Metanephros (tissue), 2 donors: ENCODE results near the gene GLIPR2.

DNA sequence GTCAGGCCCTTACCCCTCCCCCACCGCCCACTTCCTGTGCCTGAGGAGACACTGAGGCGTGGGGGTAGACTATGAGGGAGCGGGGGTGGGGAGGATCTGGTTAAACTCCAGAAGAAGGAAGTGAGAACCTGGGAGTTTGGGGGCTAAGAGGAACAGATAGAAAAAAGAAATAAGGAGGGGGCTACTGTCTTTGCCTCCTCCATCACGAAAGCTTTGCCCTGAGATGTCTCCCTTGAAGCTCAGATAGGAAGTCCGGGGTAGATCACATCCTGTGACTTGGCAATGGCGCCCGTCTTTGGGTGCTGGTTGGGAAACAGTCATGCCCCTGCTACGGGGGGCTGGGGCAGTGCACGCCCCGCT is 1.3 kb downstream of the SIT1 start:
- RAMPAGE, long total RNA, result no peak

DNA sequence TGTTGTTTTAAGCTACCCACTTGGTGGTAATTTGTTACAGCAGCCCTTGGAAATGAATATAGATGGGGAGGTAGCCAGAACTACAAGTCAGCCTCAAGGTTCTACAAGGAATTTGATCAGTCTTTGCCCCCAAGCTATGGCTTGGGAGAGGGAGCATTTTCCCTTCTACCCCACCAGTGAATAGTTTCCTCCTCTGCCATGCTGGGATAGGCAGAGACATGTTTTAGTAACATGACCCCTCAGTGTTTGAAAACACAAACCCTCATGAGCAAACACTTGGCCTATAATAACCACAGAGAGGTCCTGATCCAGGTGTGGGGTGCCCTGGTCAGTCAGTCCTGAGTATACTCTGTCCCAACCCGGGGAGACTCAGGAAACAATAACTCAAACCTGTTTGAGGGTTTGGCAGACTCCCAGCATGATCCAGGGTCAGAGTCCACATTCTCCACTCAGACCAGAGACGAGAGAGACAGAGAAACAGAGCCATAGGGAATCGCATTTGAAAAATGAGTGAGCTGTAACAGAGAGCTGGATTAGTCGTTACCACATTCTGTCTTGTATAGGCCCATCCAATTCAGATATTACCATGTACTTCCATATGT is 4.3 kb upstream of the ARHGEF39 start:
- RAMPAGE, long total RNA, result no peak

DNA sequence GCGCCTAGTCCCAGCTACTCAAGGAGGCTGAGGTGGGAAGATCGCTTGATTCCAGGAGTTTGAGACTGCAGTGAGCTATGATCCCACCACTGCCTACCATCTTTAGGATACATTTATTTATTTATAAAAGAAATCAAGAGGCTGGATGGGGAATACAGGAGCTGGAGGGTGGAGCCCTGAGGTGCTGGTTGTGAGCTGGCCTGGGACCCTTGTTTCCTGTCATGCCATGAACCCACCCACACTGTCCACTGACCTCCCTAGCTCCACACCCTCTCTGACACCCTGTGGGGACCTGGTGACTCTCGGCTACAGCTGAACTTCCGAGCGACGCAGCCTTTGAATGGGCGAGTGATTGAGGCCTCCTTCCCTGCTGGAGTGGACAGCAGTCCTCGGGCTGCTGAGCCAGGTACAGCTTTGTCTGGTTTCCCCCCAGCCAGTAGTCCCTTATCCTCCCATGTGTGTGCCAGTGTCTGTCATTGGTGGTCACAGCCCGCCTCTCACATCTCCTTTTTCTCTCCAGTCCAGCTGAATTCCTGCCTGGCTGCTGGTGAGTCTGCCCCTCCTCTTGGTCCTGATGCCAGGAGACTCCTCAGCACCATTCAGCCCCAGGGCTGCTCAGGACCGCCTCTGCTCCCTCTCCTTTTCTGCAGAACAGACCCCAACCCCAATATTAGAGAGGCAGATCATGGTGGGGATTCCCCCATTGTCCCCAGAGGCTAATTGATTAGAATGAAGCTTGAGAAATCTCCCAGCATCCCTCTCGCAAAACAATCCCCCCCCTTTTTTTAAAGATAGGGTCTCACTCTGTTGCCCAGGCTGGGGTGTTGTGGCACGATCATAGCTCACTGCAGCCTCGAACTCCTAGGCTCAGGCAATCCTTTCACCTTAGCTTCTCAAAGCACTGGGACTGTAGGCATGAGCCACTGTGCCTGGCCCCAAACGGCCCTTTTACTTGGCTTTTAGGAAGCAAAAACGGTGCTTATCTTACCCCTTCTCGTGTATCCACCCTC is 6.2 kb downstream of the CA9 start:
- RAMPAGE, long total RNA, result no peak

DNA sequence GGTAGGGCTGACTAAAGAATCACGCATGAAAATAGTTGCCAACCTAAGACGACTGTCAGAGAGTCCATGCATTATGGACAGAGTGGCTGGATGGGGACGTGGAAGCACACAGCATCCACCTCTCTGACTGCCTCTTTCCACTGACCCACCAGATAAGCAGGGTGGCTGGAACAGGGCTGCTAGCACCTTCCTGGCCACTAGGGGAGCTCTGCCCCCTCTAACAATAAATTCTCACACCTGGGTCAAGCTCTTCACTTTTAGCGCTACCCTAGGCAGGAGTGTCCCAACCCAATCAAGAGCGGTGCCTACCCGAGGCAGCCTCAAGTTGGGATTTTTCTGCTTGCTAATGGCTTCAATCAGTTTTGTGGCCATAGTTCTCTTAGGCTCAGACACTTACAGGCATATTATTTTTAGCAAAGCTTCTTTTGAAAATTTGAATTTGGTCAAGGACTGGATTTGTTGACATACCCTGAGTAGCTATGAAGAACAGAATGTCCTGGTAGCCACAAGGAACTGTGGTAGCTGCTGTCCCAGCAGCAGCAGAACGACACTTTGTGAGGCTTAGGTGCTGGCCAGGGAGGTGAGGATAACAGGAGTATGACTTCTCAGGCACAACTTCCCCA is 6.9 kb upstream of the TPM2 start:
- RAMPAGE, long total RNA, result no peak

GRCh38 chr9:35697885-35698989 is 8.5 kb upstream of the TPM2 start:
- RAMPAGE, long total RNA, result no peak

GRCh38 chr9:35714458-35715056 is 17.4 kb downstream of the TLN1 start:
- RAMPAGE, long total RNA, result no peak

DNA sequence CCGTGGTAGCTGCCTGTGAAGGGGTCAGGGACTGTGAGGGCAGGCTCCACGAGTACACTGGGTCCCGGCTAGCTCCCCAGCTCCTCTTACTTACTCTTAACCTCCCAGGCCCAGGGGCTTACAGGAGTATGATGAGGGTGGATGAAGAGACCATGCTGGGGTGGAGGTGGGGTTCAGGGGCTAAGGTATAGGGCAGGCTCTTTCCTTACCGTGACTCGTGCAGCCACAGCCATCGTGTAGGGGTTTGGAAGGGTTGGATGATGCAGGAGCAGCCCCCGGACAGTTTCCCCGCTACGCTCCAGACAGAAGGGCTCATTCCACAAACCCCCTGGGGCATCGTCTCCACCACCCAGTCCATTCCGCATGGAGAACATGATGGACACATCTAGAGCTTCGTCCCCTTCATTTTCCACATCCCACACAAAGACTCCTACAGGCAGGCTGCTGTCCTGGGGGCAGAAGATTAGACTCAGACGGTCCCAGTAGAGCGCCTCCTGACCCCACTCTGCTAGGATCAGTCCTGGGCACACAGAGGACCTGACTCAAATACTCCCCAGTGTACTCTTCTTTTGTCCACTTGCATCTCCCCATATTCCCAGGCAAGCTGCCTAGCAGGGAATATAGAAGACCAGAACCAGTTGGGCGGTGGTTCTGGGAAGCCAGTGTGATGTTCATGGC is 8.3 kb downstream of the GBA2 start:
- RAMPAGE, long total RNA, result no peak

- RAMPAGE, long total RNA, result no peak
These were observed 6.5 kb upstream of the MSMP start for GRCh38 chr9:35760498-35761145.

- RAMPAGE, long total RNA, result no peak
These were observed 1.3 kb downstream of the NPR2 start for GRCh38 chr9:35792513-35793340.

- RAMPAGE, long total RNA, result no peak
These were observed 973 bp downstream of the HRCT1 start for GRCh38 chr9:35906798-35907551.

- RAMPAGE, long total RNA, result no peak
These were observed 751 bp downstream of the SPAAR start for GRCh38 chr9:35909828-35910654.

GRCh38 chr9:36037658-36038083 is 958 bp downstream of the RECK start:
- RAMPAGE, long total RNA, result no peak

- RAMPAGE, long total RNA, result no peak
These were observed 48.9 kb upstream of the GLIPR2 start for GRCh38 chr9:36087683-36088056.

DNA sequence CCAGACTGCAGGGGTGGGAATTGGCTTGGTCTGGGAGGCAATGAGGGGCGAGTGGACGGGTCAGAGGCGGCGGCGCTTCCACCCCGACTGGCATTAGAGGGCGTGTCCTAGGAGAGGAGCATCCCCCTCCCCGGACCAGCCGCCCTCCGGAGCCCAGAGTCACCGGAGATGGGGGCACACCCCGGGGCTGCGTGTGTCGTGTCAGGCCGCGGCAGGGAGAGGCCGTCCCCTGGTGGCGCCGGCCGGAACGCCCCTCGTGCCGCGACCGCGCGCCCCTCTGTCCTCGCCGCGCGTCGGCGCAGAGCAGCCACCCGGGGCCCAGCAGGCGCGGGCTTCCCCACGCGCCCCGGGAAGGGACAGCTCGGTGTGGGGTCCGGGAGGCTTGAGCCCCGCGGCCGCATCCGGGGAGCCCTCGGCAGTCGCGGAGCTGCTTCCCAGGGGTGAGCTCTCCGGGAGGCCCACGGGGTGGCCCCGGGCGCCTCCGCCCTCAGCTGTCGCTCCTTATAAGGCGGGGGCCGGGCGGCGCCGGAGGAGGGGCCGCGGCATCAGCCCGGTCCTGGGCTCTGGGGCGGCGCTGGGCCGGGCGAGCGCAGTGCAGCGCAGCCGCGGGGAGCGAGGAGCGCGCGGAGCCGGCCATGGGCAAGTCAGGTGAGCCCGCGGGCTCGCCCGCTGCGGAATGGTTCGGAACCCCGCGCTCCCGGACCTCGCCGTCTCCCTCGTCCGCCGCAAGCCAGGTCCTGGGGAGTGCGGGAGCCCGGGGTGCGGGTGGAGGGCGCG is at the start of gene GLIPR2:
Gene GLIPR2 (plus strand): TSS at position 590 of the 777 bp plus-strand sequence.
- RAMPAGE, long total RNA, result no peak

- RAMPAGE, long total RNA, result no peak
These were observed 738 bp downstream of the GLIPR2 start for GRCh38 chr9:36136921-36138020.

GRCh38 chr9:36150520-36151257 is 14.2 kb downstream of the GLIPR2 start:
- RAMPAGE, long total RNA, result no peak

- RAMPAGE, long total RNA, result no peak
These were observed 1.4 kb downstream of the CLTA start for GRCh38 chr9:36192209-36192478.

GRCh38 chr9:36399963-36400166 is 204 bp downstream of the RNF38 start:
- RAMPAGE, long total RNA, result no peak

- RAMPAGE, long total RNA, result no peak
These were observed 207.4 kb downstream of the MELK start for GRCh38 chr9:36779881-36780738.

- RAMPAGE, long total RNA, result no peak
These were observed 98.0 kb upstream of the GRHPR start for GRCh38 chr9:37324132-37325213.